Neural cell (in vitro differentiated cells): Measurements from ENCODE around the genes RETREG3, TUBG1 and IFI35.

DNA sequence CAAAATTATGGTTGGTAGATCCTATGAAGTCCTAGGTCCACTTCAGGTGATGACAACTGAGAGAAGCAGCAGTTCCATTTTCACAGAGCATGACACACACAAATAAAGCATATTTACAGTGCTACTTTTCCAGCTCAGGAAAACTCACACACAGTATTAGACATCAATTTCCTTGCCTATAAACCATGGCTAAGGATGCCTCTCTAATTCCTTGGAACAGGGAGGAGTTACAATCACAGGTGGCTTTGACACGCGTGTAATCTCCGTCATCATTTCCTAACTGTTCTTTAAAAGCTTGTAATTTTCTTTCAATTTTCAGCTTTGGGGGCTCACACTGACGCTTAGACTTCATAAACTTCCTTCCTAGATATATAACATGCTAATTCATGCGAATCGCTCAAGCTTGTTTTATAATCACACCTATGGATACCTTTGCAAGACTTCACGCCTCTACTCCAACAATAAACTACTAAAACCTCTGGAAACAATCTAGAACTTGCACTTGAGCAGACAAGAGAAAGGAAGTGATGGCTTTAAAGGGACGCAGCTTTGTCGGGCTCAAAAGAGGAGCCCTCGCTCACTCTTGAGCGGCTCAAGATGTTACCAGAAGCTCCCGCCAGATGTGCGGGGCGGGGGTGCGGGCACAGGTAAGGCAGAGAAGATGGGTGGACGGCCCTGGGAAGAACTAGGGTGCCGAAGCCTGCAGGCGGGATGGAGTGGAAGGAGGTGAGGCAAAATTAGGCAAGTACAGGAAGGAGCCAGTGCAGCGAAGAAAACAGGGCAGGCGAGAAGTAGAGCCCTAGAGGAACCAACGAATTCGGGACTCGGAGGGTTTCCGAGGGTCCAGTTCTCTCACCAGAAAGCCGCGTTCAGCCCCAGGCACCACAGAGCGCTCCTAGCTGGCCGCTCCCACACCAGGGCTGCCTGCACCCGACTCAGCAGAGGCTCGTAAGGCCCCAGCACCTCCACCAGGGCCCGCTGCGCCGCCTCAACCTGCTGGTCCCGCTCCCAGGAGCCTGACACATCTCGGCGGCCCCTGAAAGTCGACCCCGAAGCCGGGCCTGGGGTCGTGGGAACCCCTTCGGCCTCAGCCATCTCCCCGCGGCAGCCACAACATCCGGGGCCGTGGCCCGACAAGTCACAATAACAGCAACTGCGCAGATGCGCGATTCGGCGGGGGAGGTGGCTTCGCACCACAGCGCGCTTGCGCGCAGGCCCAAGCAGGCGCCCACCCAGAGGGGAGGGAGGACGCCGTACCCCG, at the start of gene RETREG3:
RETREG3 (minus strand) TSS at position 1,145 of the 1,261 bp plus-strand sequence.
- RAMPAGE, long total RNA: start-site peak on the minus strand centred at position 1,117 of the sequence, 23 bp wide, 73 and 405 reads in 2 replicates

GRCh38 chr17:42609491-42609883, at the start of gene TUBG1:
TUBG1 (plus strand) TSS chr17:42609683.
- RAMPAGE, long total RNA: start-site peak on the plus strand at chr17:42609660-42609723, 1,298 and 679 reads in 2 replicates

DNA sequence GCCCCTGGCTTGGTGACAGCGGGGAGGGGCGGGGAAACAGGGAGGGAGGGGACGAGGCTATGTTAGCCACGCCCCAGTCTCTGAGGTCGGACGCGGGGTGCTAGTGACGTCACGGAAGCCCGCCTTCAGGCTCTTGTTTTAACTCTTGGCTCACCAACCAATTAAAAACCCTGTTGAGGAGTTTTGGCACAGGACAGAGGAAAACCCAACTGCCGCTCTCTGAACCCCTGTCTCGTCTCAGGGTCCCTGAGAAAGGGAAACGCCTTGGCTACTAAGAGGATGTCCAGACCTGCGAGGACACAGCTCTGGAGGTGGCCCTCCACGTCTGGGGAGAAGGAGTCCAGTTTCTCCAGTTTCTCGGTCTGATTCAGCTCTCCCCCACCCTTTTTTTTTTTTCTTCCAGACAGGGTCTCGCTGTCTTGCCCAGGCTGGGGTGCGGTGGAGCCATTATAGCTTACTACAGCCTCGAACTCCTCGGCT, 450 bp upstream of the PLEKHH3 start:
- RAMPAGE, long total RNA: no peak

GRCh38 chr17:42794999-42795448, 3.5 kb downstream of the COA3 start:
- RAMPAGE, long total RNA: no peak

DNA sequence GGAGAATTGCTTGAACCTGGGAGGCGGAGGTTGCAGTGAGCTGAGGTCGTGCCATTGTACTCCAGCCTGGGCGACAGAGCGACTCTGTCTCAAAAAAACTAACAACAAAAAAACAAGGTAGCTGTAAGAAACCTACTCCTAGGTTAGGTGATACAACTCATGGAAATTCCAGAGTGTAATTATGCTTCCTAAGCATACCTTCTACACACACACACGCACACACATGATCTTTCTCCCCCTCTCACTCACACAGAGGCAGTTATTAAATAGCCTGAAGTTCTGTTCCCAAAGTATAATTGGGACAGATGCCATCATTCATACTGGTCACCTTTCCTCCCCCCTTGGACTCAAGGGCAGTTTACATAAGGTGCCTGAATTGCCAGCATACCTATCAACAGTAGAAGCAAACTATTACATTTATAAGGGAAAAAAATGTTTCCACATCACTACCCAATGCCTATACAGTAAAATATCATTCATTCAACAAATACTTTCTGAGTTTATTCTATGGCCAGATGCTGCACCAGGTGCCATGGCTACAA, 6.1 kb downstream of the CNTD1 start:
- RAMPAGE, long total RNA: no peak

DNA sequence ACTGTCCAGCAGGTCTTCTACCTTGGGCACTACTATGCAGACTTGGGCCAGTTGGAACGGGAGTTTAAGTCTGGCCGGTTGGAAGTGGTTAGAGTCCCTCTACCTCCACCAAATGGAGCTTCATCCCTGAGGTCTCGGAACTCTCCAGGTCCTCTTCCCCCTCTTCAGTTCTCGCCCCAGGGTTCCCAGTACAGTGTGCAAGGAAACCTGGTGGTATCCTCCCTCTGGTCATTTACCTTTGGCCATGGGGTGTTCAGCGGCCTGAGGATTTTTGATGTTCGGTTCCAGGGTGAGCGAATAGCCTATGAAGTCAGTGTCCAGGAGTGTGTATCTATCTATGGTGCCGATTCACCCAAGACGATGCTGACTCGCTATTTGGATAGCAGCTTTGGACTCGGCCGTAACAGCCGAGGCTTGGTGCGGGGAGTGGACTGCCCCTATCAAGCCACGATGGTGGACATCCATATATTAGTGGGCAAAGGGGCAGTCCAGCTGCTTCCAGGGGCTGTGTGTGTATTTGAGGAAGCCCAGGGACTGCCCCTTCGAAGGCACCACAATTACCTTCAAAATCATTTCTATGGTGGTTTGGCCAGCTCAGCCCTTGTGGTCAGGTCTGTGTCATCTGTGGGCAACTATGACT, 1.1 kb downstream of the AOC2 start:
- RAMPAGE, long total RNA: no peak

GRCh38 chr17:42891562-42892103, 9.0 kb upstream of the G6PC1 start:
- RAMPAGE, long total RNA: no peak

GRCh38 chr17:43006480-43007217, at the start of gene IFI35:
IFI35 (plus strand) TSS chr17:43006784.
- RAMPAGE, long total RNA: no peak

GRCh38 chr17:43021516-43022244, 505 bp downstream of the VAT1 start:
- RAMPAGE, long total RNA: start-site peak on the plus strand at chr17:43021674-43021708, 12 and 8 reads in 2 replicates

GRCh38 chr17:43084500-43085083, 40.6 kb downstream of the BRCA1 start:
- RAMPAGE, long total RNA: no peak

GRCh38 chr17:43210453-43211346, 975 bp upstream of the TMEM106A start:
- RAMPAGE, long total RNA: no peak

GRCh38 chr17:43387920-43389005, 10.5 kb upstream of the ARL4D start:
- RAMPAGE, long total RNA: start-site peak on the plus strand at chr17:43388649-43388667, 5 and 10 reads in 2 replicates

DNA sequence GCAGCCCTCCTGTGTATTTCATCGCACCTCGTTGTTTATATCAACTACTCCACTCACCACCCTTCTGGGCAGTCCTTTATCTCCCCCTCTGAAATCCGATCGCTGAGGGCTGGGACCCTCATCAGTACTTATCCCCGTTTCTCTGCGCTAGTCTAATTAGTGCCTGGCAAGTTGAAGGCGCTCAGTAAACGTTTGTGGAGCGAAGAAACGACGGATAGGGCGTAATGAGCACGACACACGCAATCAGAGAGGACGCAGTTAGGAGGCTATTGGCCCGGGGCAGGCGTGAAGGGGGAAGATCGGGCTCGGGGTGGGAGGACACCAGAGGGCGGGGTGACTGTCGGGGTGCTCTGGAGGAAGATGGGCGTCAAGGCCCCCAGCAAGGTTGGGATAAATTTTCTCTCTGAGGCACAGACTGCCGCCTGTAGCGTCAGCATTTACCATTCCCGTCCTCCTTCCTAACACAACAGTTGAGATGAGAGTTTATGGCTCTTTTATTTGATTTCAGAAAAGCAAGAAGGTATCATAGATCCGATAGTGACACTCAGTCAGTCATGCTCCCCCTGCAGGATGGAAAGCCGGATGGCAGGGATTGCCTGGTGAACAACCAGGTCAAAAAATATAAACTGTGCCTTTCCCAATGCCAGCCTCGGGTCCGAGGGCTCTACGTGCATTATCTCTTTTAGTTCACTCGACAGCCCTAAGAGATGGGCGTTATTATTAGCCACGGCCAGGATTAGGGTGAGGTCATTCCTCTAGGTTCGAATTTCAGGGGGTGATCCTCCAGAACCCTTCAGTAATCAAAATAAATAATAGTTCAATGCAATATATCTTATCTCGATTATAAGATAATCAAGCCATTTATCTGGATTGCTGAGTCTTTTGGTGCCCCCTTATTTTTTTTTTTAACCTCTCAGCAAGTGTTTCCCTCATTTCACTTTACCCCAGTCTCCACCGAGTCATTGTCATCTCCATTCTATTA, 9.5 kb upstream of the ARL4D start:
- RAMPAGE, long total RNA: no peak

GRCh38 chr17:43406943-43407650, 8.3 kb downstream of the ARL4D start:
- RAMPAGE, long total RNA: no peak

- RAMPAGE, long total RNA: no peak
These were observed 10.9 kb downstream of the ARL4D start for GRCh38 chr17:43409619-43410094.

- RAMPAGE, long total RNA: no peak
These were observed 1.3 kb downstream of the ETV4 start for GRCh38 chr17:43544910-43545200.

DNA sequence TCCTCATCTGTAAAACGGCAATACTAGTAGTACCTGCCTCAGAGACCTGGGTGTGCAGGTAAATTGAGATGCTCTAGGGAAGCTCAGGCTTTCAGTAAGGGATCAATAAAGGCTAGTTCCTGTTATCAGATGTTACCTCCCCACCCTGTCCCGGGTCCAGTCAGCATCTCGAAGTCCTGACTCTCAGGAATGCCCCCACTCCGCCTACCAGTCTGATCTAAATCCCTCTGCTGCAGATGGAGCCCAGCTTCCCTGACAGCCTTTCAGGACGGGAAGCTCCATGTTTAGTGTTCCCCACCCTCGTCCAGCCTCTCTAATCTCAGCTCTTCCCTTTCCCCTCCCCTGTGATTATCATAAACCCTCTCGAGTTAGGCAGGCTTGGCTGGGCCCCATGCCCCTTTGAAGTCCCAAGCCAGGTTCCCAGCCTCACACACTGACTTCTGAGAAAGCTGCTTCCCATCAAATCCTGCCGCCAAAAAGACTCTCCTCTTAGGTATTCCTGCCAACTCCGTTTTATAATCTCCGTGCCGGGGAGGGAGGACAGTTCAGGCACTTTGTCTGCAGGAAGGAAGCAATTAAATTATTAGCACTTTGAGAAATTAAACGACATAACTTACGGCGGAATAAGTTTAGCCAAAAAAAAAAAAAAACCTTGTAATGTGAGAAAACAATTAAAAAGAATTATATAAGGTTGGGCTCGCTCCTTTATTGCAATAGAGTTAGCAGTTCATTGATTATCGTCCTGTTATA, 16.6 kb upstream of the ETV4 start:
- RAMPAGE, long total RNA: no peak

DNA sequence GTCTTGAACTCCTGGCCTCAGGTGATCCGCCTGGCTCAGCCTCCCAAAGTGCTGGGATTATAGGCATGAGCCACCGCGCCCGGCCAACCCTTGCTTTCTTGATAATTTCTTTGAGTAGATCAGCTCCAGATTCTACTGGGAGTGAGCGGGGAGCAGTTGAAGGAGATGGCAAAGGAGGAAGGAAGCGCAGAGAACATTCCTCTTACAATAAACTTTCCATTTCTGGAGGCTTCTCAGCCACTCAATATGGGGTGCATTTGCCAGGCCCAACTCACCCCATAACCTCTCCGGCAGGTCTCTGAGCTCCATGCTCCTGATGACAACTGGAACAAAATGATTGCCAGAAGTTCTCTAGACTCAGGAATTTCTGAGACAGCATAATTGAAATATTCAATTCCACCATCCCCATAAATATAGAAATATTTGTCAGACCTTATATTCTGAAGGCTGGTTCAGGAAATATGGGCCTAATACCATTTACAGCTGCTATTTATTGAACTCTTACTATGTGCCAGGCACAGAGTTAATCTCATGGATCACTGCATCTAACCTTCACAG, 4.2 kb downstream of the MEOX1 start:
- RAMPAGE, long total RNA: no peak

DNA sequence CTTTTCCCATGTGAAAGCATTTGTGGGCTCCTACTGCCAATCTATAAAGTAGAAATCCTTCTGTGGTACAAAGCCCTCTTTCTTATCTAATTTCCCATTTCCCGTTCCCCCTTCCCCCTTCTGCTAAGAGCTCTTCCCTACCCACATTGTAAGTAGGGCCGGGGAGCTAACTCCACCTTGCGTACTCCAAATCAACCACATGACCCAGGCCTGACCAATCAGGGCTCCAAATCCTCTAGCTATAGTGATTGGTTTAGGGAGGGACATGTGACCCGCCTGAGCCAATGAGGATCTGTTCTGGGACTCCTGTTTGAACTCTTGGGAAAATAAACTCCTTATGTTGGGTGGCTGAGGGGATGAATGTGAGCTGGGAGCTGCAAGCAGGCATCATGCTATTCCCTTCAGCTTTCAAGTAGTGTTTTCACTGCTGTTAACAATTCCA, 40.9 kb upstream of the MEOX1 start:
- RAMPAGE, long total RNA: no peak

- RAMPAGE, long total RNA: no peak
These were observed 218 bp upstream of the SOST start for GRCh38 chr17:43758883-43759134.